SUDHL5 (cell line): ENCODE measurements around the genes SIRT3, IRF7, EPS8L2 and CRACR2B.

- PRO-cap: no peak
Observed at GRCh38 chr11:197700-197980, 1.1 kb downstream of the ODF3 start.

- PRO-cap: no peak
Observed at GRCh38 chr11:218765-219742, 11.5 kb downstream of the RIC8A start.

DNA sequence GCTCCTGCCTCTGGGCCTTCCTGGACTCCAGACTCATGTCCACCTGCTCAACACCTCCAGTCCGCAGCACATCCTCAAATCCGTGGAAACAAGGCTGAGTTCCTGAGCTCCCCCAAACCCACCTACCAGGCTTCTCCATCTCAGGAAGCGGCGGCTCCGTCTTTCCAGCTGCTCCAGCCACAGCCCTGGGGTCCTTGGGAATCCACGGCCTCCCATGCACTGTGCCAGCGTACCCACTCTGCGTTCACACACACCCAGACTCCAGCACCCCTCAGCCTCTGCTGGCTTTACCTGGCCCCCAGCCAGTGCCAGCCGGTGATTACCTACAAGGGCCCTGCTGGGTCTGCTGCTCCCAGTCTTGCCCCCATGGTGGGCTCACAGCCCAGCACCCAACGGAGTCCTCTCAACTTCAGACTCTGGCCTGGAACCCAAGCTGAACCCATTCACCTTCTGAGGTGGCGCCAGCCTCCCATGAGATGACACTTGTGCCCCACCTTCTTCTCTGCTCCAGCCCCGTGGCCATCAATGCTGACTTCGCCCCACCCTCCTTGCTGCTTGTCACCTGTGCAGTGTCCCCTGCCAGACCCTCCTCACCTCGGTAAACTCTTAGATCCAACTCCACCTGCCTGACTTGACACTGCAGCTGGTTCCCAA, 13.8 kb downstream of the SIRT3 start:
- PRO-cap: no peak

- PRO-cap: no peak
Observed at GRCh38 chr11:223568-223920, 12.6 kb downstream of the SIRT3 start.

- PRO-cap: unidirectional peak, plus-strand start at chr11:235942; bidirectional peak, plus-strand start at chr11:236546, minus-strand start at chr11:236320
Observed at GRCh38 chr11:235771-236684, at the start of gene SIRT3. SIRT3 (minus strand) TSS chr11:236342.

- PRO-cap: no peak
Observed at GRCh38 chr11:253074-253967, 16.5 kb downstream of the PSMD13 start.

DNA sequence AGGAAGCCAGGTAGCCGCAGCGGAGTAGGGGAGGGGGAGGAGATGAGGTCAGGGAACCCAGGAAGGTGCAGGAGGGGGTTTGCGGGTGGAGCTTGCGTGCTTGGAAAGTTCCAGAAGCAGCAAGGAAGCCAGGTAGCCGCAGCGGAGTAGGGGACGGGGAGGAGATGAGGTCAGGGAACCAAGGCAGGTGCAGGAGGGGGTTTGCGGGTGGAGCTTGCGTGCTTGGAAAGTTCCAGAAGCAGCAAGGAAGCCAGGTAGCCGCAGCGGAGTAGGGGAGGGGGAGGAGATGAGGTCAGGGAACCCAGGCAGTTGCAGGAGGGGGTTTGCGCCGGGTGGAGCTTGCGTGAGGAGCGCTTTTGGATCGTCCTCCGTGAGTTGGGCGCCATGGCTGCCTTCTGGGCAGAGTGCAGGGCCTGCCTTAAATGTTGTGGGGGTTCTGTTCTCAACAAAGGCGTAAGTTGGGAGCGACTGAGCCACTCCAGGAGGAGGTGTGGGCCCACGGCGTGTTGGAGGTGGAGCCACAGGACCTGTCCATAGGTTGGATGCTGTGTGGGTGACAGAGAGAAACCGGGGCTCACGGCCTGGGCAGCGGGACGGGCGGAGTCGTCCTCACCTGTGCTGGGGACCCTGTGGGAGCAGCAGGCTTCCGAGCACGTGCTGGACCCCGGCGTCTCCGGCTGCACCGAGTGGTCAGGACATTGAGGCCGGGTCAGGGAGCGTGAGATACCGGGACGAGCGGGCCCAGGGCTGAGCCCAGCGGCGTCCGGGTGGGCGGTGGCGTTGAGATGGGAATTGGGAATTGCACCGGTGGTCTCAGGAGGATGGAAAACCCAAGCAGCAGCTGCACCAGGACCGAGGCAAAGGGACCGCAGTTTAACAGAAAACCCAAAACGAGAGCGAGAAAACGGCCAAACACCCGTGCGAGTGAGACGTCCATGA, 1.1 kb upstream of the PGGHG start:
- PRO-cap: no peak

GRCh38 chr11:290569-291401, 1.9 kb downstream of the PGGHG start:
- PRO-cap: no peak

- PRO-cap: bidirectional peak, plus-strand start at chr11:312631, minus-strand start at chr11:312481; unidirectional peak, minus-strand start at chr11:312705
Observed at GRCh38 chr11:311695-313119, 1.6 kb upstream of the IFITM1 start.

GRCh38 chr11:325462-326323, 5.0 kb upstream of the IFITM3 start:
- PRO-cap: no peak

DNA sequence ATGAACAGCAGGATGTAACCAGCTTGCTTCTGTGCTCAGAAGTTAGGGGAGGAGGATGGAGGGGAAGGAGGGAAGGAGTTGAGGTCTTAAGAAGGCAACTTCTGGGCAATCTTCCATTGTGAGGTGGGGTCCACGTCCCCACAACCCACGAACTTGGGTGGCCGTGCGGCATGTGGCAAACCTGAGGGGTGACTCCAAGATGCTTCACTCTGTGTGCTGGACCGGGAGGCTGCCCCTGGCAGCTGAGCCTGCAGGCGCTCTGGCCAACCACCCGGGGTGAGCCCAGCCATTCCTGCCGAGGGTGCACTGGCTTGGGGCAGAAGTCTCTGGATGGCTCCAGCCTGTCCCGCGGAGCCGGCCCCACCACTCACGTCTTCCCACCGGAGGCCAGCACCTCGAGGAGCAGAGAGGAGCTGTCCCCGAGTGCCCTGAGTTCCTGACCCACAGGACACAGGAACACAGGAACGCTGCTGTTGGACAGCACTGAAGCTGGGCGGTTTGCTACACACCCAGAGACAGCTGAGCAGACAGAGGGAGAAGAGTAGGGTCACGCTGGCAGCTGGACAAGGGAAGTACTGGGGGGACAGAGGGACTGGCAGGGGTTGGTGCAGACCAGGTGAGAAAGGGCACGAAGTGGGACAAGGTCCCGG, 956 bp upstream of the B4GALNT4 start:
- PRO-cap: no peak

- PRO-cap: unidirectional peak, minus-strand start at chr11:451059
Observed at GRCh38 chr11:450786-451500, 864 bp downstream of the PTDSS2 start.

DNA sequence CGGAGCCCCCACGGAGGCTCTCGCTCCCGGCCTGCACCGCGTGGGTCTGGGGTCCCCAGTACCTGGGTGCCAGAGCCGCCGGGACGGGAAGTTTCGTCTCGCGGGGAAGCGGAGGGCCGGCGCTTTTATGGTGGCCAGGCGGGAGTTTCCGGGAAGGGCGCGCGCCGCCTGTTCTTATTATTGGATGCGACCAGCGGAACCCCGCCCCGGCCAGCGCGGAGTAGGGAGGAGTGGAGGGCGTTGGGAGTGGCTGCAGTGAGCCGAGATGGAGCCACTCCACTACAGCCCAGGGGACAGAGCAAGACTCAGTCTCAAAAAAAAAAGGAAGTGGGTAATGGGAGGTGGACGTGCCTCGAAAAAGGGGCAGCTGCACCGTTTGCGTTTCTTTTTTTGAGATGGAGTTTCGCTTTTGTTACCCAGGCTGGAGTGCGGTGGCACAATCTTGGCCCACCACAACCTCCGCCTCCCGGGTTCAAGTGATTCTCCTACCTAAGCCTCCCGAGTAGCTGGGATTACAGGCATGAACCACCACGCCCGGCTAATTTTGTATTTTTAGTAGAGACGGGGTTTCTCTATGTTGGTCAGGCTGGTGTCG, at the start of gene IRF7:
TSS of gene IRF7 (minus strand) at position 100 of the 595 bp plus-strand sequence.
- PRO-cap: bidirectional peak, plus-strand start at position 279 of the sequence, minus-strand start at position 100 of the sequence

DNA sequence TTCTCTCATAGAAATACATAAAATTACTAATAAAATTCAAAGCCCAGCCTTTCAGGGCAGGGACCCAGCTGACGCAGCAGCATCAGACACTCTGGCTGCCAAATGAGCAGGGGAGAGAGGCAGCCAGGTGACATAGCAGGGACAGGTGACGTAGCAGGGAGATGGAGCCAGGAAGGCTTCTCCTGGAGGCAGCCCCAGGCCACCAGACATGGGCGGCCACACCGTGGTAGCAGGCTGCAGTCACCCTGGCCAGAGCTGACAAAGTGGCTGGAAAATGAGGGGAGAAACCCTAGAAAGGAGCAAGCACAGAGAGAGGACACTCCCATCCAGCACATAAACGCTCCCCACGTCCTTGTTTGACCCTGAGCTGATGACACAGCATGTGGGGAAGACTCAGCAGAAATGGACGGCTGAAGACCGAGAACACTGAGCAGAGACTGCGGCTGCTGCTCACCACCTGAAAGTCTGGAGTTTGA, 28.6 kb downstream of the DRD4 start:
- PRO-cap: no peak

- PRO-cap: bidirectional peak, plus-strand start at chr11:697195, minus-strand start at chr11:697194
Observed at GRCh38 chr11:696837-697701, 1.5 kb downstream of the TMEM80 start.

DNA sequence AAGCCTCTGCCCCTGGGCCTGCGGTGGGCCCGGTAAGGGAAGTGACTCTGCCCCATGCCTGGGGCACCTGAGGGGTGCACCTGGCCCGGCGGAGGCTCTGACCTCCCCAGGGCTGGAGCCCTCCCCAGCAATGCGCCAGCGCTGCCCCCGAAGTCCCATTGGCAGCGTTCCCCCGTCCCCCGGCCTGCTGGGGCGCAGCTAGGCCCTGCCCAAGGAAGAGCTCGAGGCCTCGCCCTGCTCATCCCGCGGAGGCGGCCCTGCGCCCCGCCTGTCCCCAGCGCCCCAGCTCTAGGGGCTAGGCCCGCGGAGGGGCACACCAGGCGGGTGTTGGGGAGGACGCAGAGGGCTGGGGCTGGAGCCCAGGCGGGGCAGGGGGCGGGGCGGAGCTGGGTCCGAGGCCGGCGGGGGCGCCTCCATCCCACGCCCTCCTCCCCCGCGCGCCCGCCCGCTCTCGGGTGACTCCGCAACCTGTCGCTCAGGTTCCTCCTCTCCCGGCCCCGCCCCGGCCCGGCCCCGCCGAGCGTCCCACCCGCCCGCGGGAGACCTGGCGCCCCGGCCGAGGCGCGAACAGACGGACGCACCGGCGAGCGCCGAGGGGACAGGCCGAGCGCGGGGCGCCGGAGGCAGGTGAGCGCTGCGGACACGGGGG, at the start of gene EPS8L2:
TSS of gene EPS8L2 (plus strand) at position 570 of the 649 bp plus-strand sequence.
- PRO-cap: no peak

DNA sequence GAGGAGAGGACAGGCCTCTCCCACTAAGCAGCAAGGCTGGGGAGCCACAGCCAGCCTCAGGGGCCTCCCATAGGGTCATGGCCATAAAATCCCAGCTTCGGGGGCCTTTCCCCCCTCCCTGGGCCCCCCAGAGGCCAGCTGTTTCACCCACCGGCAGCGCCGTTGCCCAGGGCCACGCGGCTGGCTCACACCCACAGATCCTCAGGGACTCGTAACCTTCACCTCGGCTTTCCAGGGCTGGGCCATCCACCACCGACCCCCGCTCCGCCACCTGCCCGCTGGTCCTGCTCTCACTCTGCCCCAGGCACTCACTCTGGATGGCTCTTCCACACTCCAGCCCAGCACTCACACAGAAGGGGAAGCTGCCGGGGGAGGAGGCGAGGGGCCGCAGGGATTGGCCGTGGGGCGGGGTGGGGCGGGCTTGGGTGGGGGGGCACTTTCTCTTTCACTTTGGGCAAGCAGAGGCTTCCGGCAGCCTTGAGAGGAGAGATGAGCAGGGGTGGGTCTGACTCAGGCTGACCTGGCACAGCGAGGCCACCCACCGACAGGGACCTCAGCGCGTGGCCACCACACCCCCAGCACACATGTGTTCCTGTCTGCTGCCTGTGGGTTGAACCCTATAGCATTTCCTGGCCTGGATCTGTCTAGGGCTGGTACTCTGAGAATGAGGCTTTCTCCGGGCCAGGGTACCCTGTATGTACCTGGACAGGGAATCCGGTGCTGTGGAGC, 2.0 kb downstream of the SLC25A22 start:
- PRO-cap: bidirectional peak, plus-strand start at position 581 of the sequence, minus-strand start at position 315 of the sequence

- PRO-cap: no peak
Observed at GRCh38 chr11:811437-812109, 1.8 kb downstream of the RPLP2 start.

DNA sequence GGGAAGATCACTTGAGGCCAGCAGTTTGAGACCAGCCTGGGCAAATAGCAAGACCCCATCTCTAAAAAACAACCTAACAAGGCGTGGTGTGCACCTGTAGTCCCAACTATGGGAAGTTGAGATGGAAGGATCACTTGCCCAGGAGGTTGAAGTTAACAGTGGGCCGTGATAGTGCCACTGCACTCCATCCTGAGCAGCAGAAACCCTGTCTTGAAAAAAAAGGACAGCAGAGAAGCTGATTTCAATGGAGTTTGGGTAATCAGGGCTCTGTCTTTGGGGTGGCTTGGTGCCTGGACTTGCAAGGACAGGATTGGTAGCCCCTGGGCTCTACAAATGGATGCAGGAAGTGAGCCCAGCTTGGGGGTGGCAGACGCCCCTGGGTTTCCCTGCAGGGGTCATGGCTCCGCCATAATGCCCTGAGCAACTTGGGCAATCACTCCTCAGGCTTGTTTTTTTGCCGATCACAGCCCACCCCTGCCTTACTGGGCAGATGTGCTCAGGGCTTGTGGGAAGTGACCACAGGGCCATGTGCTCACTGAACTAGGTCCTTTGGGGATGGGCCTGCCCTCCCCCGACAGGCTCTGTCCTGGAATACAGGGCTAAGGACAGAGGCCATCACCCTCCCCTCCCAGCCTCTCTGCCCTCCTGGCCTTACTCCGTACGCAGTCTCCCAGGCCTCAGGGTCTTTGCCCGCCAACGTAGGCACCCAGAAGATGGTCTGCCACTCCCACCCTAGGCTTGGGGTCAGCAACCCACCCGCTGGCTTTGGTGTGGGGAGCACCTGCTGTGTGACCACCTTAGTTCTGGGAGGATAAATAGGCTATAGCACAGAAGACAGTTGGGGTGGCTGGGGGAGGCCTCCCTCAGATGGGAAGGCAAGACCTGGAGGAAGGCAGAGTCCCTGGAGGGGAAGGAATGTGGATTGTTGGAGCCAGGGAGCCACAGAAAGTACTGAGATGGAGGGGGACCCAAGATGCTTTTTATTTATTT, 3.7 kb downstream of the RPLP2 start:
- PRO-cap: no peak

- PRO-cap: no peak
Observed at GRCh38 chr11:827500-828355, at the start of gene CRACR2B. CRACR2B (plus strand) TSS chr11:827919.